HT-29 (cell line): ENCODE measurements around a stretch of chr22.

DNA sequence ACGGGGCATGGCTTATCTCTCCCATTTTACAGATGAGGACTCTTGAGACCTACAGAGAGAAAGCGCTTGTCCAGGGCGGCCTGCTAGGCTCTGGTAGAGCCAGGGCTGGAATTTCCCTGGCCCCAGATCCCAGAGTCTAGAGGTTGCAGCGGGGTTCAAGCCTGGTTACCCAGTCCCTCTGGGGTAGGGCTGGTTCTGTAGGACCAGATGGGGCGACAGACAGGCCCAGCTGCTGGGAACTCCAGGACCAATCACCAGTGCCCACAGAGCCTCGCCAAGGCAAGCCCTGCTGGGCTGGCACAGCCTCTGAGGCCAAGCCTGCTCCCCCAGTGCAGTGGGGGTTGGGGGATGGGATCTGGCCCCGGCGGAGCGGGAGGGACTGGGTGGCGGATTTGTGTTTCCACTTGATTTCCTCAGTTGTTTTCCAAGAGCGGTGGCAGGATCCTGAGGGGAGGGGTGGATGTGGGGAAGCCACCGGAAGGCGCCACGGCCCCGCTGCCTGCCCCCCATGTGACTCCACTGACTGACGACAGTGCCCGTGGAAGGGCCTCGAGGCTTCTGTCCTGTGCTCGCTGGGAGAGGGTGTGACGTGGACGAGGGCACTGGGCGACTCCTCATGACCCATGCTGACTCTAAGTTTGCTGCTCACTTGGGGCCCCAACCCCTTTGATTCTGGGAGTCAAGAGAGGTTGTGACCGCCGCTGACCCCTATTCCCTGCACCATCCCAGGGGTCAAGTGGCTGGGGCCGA lies 23.8 kb upstream of the PICK1 start:
- RAMPAGE, long total RNA = no peak

DNA sequence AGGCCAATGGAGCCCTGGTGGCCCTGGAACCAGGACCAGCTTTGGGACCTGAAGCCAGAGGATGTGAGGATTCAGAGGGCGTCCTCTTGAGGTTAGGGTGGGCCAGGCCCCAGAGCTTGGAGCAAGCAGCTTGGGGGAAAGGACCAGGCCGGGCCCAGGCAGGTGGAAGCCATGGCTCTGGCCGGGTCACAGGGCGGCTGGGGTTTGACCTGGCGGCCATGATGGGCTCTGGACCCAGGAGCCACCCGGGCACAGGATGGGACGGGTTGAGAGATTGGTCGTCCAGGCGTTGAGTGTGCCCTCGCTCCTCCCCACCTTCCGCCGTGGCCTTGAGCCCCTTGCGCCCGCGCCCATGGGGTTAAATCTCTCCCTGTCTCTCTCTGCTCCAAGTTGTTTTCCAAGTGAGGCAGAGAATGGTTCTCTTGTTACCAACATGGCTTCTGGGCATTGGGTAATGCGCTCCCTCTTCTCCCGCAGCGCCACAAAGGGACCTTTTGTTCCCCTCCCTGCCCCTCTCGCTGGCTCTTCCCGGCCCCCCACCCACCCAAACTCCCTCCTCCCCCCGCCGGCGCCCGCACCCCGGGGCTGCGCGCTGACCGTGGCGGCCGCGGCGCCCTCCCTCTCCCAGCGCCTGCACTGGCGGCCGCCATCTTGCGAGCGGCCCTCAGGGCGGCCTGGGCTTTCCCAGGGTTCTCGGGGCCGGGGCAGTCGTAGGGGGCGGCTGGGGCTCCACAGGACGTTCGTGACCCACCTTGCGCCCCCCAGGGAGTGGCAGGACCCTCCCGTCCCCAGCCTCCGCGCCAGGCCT lies 18.8 kb upstream of the PICK1 start:
- RAMPAGE, long total RNA = no peak

DNA sequence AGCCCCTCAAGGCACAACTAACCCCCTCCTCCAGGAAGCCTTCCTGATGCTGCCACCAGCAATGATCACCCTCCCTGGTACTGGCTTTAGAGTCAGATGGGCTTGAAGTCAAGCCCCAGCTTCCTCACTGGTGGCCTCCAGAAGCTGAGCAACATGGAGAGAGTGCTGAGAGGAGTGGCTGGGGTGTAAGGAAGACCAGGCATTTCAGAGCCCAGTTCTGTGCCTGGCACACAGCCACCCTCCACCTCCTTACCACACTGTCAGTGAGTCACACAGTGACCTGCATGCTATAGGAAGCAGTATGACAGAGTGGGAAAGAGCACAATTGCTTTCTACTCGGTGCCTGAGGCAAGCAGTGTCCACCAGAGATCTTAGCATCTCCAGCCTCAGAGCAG lies 24.8 kb upstream of the BAIAP2L2 start:
- RAMPAGE, long total RNA = no peak

- RAMPAGE, long total RNA = no peak
Observed at GRCh38 chr22:38204301-38205131, 2.7 kb downstream of the MAFF start.

DNA sequence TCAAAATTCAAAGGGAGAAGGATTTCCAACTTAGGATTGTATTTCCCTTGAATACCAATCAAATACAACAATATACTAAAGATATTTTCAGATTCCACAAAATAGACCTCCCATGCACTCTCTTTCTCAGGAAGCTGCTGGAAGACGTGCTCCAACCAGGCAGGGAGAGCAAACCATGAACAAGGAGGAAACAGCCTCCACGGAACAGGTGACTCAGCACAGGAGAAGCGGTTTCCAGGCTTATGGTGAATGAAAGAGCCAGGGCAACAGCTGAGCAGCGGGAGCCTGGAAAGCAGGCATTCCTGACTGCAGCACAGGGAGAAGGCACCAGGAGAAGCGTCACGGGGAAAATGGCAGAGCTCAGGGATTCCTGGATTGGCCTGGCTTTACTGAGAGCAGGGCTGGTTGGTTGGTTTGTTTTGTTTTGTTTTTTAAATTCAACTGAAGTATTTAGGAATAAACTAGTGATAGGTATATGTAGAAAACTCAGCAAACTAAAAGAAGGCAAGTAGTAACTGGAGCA lies 31.9 kb downstream of the TMEM184B start:
- RAMPAGE, long total RNA = no peak

- RAMPAGE, long total RNA = no peak
Observed at GRCh38 chr22:38258706-38259406, 14.0 kb downstream of the TMEM184B start.

DNA sequence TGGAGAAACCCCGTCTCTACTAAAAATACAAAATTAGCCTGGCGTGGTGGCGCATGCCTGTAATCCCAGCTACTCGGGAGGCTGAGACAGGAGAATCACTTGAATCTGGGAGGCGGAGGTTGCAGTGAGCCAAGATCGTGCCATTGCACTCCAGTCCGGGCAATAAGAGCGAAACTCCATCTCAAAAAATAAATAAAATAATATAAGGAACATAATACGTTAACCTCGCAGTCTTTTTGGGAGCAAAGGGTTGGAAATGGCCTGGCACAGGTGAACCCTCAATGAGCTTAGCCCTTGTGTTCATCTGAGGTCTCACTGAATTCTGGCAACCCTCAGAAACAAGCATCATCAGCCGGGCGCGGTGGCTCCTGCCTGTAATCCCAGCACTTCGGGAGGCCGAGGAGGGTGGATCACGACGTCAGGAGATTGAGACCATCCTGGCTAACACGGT lies 15.2 kb upstream of the TMEM184B start:
- RAMPAGE, long total RNA = no peak

DNA sequence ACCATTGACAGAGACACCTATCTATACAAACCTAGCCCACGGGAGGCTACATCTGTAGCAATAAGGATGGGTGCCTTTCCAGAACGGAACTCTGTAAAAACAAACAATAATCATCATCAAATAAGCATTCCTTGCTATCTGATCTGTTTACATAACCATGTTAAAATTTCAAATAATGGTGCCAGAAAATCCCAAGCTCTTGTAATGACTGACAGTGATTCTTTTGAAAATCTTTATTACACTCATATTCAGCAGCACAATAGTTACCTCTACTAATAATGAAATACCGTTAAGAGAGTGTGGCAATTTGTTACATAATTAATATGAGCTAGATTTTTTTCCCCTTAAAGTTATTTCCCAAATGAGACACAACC lies 14.1 kb downstream of the DDX17 start:
- RAMPAGE, long total RNA = no peak

GRCh38 chr22:38498233-38498782 lies 7.8 kb downstream of the DDX17 start:
- RAMPAGE, long total RNA = no peak

DNA sequence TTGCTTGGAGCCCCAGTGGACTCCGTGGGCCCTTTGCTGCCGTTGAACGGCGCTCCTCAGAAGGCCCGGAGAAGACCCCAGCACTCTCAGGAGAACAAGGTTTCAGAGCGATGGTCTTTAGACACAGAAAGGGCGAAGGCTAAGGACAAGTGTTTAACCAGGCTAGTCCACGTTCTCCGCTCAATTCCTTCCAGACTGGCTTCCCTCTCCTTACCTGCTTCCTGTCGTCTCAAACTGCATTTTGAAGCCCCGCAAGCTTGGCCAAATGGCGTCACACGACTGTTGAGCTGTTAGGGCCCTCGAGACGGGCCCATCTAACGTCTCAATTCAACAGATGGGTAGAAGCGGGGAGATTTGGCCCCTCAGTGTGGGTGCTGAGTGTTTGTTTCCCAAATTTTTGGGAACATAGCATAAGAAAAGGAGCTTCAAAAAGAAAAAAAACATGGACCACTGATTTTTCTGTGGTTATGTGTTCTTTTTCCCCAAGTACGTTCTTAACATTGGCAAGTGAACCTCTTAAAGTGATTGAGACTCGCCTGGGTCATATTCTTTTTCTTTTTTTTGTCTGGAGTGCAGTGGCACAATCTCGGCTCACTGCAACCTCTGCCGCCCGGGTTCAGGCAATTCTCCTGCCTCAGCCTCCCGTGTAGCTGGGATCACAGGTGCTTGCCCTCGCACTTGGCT lies 1.4 kb upstream of the DDX17 start:
- RAMPAGE, long total RNA = no peak

- RAMPAGE, long total RNA = no peak
Observed at GRCh38 chr22:38683502-38684539, 2.1 kb downstream of the TOMM22 start.

- RAMPAGE, long total RNA = no peak
Observed at GRCh38 chr22:38704935-38705578, 687 bp upstream of the GTPBP1 start.

- RAMPAGE, long total RNA = no peak
Observed at GRCh38 chr22:38712937-38713555, 7.3 kb downstream of the GTPBP1 start.

DNA sequence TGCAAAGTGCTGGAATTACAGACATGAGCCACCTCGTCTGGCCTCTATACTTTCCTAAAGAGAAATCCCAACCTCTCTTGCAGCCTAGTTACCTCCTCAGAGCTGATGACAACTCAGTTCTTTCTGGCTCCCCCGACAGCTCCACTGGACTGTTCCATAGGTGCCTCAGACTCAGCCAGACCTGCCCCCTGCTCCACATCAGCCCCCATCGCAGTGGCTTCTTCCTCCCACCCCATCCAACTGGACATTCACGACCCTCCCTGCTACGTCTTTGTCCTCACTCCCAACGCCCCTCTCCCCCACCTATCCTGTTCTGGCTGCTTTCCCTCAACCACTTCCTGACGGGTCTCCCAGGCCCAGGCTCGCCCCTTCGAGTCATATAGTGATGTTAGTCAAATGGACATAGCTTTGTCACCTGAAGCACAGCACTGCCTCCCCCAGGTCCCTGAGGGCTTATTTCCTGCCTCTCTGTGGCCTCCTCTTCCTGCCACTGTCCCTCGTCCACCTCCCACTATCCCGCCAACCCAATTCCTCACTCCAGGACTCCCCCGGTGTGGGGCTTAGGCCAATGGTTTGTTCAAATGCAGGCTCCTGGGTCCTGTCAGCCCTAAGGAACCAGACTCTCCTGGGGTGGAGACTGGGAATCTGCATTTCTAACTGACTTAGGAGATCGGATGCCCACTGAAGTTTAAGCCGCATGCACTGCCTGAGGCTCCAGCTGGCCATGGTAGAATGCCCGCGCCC lies 18.5 kb downstream of the SUN2 start:
- RAMPAGE, long total RNA = no peak

DNA sequence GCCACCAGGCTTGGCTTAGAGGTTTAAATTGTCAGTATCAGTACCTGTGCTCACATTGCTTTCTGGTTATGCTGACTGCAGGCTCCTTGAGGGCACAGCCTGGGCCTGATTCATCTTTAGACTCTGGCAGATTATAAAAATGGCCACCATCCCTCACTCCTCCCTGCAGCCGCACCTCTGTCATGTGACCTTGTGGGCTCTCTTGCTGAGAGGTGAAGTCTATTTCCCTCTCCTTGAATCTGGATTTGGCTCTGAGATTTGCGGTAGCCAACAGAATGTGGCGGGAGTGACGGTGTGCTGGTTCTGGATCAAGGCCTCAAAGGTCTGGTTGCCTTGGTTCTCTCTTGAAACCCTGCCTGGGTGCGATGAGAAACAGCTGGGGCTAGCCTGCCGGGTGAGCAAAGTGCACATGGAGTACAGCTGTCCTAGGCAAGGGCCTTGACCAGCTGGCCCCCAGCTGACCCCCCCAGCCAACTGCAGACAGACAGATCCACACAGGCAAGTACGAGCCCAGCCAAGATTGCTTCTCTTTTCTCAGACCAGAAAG lies 10.9 kb downstream of the SUN2 start:
- RAMPAGE, long total RNA = no peak

- RAMPAGE, long total RNA = no peak
Observed at GRCh38 chr22:38787839-38788745, 5.9 kb downstream of the DNAL4 start.

DNA sequence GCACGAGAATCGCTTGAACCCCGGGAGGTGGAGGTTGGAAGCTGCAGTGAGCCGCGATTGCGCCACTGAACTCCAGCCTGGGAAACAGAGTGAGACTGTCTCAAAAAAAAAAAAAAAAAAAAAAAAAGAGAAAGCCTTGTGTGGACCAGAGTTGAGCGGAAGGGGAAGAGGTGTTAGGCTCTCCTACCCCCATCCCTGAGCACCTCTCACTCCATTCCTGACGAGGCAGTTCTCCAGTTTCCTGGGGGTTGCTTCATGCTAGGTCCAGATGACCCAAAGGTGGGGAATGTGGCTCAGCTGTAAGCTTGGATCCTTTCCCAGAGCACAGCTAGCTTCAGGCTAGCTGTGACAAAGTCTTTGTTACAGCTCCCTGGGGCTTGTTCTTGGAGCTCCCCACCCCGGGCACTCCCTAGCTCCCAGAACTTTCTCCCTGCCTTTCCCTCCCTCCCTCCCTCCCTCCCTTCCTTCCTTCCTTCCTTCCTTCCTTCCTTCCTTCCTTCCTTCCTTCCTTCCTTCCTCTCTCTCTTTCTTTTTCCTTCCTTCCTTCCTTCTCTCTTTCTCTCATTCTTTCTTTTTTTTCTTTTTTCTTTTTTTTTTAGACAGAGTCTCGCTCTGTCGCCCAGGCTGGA lies 8.9 kb upstream of the DNAL4 start:
- RAMPAGE, long total RNA = no peak

- RAMPAGE, long total RNA = no peak
Observed at GRCh38 chr22:38866175-38866886, 5.7 kb downstream of the CBX6 start.

DNA sequence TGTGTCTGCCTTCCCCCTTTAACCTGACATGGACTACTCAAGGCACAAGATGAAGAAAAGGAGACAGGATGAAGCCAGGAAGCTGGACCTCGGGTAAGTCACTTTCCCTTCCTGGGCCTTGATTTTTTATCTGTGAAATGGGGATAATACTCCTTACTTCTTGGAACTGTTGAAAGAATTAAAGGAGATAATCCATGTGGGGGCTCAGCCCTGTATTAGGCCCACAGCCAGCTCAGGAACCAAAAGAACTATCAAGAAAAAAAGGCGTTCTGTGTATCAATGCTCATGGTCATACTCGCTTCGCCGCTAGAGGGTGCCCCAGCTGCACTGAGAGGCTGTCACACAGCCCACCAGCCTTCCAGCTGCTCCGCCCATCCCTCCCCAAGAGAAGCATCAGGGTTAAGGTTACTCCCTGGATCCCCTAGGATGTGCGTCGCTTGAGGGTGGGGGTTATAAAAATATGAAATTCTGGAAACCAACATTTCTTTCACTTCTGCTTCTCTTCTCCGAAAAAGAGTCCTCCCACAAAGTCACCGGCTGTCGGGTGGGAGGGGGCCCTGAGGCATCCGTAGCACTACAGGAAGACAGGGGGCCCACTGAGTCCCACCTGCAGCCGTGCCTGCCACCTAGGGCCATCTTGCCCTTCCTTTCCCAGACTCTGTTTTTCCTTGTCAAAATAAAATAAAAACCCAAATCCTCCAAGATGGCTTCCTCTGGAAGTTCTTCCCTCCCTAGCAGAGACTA lies 1.7 kb downstream of the CBX6 start:
- RAMPAGE, long total RNA = no peak

DNA sequence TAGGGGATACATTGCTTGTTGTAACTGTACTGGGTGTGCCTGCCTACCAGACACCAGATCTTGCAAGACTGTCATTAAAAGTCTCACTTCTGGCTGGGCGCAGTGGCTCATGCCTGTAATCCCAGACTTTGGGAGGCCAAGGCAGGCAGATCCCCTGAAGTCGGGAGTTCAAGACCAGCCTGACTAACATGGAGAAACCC lies 35.4 kb upstream of the APOBEC3A start:
- RAMPAGE, long total RNA = no peak